ENCODE data around the genes TSPY2 and DAZ1.

GRCh38 chrY:3367497-3368024 is 211.3 kb upstream of the TGIF2LY start:
- PRO-cap, 5 experiments = peak in 3 of 5 experiments; most common plus-strand start chrY:3367776 (in 3)
- RAMPAGE, long total RNA, 2 experiments = no peak in any of the 2 experiments
- RRBS = no CpG with 5 or more reads among the region's 1 CpG

DNA sequence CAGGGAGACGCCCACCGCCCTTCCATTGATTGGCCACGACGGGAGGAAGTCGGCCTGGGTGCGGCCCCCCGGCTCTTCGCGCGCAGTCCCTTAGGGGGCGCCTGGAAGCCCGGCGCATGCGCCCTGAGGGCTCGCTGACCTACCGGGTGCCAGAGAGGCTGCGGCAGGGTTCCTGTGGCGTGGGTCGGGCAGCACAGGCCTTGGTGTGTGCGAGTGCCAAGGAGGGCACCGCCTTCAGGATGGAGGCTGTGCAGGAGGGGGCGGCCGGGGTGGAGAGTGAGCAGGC is at the start of gene TSPY2:
Gene TSPY2, plus strand, starts transcription at position 71 of the 286 bp plus-strand sequence.
- PRO-cap, 5 experiments = no peak in any of the 5 experiments
- RAMPAGE, long total RNA, 2 experiments = no peak in any of the 2 experiments
- RRBS = no CpG with 5 or more reads among the region's 23 CpGs

GRCh38 chrY:19015886-19016461 is 242.4 kb upstream of the HSFY2 start:
- PRO-cap, 5 experiments = no peak in any of the 5 experiments
- RAMPAGE, long total RNA, 2 experiments = no peak in any of the 2 experiments
- RRBS = no CpG with 5 or more reads among the region's 1 CpG

DNA sequence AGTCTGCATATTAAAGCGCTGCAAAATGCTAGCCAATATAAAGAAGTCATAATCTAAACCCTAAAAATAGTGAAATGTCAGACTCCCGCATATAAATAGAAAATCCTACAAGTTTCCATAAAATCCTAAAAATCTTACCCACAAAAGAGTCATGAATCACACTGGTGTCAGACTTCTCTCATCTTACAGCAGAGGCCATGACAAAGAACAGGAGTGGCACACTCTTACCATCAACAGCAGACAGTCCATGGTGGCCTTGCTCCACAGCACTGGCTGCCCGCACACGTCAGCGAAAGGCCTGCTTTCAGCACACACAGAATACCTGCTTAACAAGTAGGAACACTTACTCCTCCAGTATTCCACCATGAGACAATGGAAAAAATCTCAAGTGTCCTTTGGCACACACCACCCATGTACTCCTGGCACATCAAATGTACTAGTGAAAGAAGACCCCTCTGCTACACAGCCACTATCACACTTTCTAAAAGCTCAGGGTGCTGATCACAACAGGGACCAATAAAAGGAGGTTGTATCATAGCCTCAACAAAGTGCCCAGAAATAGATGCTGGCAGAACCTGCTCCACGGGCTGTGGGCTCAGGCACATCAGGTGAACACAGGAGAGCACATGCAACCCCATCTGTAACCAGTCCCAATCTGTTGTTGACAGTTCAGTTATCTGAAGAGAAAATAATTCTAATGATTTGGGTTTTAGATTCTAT is 282.4 kb upstream of the HSFY2 start:
- PRO-cap, 5 experiments = no peak in any of the 5 experiments
- RAMPAGE, long total RNA, 2 experiments = no peak in any of the 2 experiments
- RRBS = no CpG with 5 or more reads among the region's 6 CpGs

GRCh38 chrY:19869660-19870138 is 125.2 kb upstream of the KDM5D start:
- PRO-cap, 5 experiments = no peak in any of the 5 experiments
- RAMPAGE, long total RNA, 2 experiments = no peak in any of the 2 experiments
- RRBS = no CpG with 5 or more reads among the region's 16 CpGs

DNA sequence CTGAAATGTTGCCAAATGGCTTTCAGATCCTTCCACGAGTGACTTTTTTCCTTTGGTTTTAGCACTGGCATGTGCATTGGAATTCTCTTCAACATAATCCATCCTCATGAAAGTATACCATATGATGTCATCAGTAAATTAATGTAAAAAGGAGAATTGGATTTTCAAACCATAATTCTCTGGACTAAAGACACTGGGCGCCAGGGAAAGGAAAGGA is 139.3 kb upstream of the RBMY1B start:
- PRO-cap, 5 experiments = peak in 1 of 5 experiments; most common minus-strand start position 87 of the sequence (in 1)
- RAMPAGE, long total RNA, 2 experiments = no peak in any of the 2 experiments
- RRBS = no CpG with 5 or more reads among the region's 2 CpGs

DNA sequence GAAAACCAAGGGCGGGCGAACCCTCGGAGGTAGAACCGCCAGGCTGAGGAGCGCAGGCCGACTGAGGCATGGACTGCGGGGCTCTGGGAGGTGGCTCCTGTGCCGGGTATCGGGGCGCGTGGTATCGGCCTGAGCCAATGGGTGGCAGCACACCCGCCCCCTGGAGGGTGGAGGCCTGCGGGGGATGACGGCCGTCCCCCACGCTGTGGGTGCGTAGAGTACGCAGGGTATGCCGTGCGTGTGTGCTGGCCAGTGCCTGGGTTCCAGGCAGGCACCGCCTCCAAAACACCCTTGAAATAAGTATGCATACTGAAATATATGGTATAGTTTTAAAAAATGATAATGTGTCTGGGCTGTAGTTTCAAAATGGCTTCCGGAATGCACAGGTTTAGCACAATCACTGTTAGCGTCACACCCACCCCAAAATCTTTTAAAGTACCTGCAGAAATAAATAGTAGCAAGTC is at the start of gene DAZ1:
Gene DAZ1, minus strand, starts transcription at position 63 of the 464 bp plus-strand sequence.
- PRO-cap, 5 experiments = no peak in any of the 5 experiments
- RAMPAGE, long total RNA, 2 experiments = no peak in any of the 2 experiments
- RRBS = no CpG with 5 or more reads among the region's 24 CpGs

Measured in liver (tissue), 9 donors.